SK-N-SH (cell line): ENCODE measurements around a stretch of chr1.

DNA sequence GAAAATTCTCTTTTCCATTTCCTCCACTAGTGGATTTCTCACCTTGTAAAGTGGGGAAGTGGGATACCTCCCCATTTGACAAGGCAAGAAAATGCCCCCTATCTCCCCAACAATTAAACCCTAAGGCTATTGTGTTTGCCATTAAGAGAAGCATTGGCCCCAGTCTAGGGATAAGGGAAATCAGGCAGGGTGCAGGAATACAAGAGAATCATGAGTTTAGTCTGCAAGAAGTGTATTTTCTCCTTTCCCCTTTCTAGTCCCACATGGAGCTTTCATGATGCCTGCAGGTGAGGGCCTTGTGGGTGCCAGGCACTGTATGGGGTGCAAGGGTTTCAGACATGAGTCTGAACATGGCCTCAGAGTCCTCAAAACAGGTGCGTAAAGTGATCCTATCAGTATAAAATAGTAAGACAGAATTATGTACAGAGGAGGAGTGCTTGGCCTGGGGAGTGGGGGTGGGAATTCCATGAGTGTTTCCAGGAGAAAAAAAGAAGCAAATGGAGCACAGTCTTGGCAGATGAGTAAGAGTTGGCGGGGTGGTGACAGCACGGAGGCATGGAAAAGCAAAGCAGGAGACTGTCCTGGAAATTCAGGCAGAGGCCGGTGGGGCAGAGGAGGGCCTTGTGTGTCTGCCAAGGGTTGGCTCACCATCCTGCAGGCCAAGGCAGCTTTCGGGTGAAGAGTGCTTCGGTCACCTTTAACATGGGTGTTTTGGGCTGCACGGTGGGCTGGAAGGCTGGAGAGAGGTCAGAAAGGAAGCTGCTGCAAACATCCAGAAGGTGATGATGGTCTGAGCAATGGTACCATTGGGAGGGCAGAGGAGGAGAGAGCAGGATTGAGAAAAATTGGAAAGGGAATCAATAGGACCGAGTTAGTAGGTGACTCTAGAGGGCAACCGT, 63.3 kb downstream of the OPTC start:
- RRBS, result no CpG with 5 or more reads among the region's 9 CpGs
CAGE:
- cytosol, long polyA plus RNA, result no peak
- long polyA plus RNA, result no peak
- nucleus, long polyA plus RNA, result no peak

DNA sequence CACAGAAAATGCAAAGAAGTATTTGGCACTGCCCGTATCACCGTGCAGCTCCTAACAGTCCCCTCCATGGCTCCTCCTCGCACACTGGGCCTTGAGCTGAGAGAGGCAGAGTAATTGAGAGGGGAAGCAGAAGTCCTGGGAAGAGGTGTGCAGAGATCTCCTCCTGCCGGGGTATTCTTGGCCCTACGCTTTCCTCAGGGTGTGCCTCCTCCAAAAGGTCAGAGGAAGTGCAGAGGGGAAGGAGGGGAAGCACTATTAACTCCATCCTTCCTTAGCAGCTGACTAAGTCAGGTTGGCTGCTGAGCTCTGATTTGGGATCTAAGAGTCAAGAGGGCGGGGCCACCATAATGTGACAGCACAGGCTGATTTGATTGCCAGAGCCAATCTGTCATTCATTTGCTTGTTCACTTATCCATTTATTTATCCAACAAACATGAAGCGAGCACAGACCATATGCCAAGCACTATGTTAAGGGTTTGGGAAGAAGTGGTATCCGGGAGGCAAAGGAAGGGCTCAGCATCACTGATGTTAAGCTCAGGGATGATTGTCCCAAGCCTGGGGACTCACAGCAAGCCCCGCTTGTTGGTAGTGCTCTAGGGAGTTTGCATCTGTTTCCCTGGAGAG, 12.4 kb downstream of the ATP2B4 start:
- RRBS, result no CpG with 5 or more reads among the region's 9 CpGs
CAGE:
- cytosol, long polyA plus RNA, result no peak
- long polyA plus RNA, result no peak
- nucleus, long polyA plus RNA, result no peak

- RRBS, result no CpG with 5 or more reads among the region's 4 CpGs
CAGE:
- cytosol, long polyA plus RNA, result no peak
- long polyA plus RNA, result no peak
- nucleus, long polyA plus RNA, result no peak
Measured at GRCh38 chr1:203649299-203649790, 22.7 kb downstream of the ATP2B4 start.

- RRBS, result no CpG with 5 or more reads among the region's 1 CpG
CAGE:
- cytosol, long polyA plus RNA, result no peak
- long polyA plus RNA, result no peak
- nucleus, long polyA plus RNA, result no peak
Measured at GRCh38 chr1:203699926-203700439, 65.0 kb upstream of the LAX1 start.

- RRBS, result no CpG with 5 or more reads among the region's 13 CpGs
CAGE:
- cytosol, long polyA plus RNA, result no peak
- long polyA plus RNA, result no peak
- nucleus, long polyA plus RNA, result start-site peak on the plus strand at chr1:203739650-203739930, 470 and 620 reads in 2 replicates
Measured at GRCh38 chr1:203738918-203740057, 25.7 kb upstream of the LAX1 start.

DNA sequence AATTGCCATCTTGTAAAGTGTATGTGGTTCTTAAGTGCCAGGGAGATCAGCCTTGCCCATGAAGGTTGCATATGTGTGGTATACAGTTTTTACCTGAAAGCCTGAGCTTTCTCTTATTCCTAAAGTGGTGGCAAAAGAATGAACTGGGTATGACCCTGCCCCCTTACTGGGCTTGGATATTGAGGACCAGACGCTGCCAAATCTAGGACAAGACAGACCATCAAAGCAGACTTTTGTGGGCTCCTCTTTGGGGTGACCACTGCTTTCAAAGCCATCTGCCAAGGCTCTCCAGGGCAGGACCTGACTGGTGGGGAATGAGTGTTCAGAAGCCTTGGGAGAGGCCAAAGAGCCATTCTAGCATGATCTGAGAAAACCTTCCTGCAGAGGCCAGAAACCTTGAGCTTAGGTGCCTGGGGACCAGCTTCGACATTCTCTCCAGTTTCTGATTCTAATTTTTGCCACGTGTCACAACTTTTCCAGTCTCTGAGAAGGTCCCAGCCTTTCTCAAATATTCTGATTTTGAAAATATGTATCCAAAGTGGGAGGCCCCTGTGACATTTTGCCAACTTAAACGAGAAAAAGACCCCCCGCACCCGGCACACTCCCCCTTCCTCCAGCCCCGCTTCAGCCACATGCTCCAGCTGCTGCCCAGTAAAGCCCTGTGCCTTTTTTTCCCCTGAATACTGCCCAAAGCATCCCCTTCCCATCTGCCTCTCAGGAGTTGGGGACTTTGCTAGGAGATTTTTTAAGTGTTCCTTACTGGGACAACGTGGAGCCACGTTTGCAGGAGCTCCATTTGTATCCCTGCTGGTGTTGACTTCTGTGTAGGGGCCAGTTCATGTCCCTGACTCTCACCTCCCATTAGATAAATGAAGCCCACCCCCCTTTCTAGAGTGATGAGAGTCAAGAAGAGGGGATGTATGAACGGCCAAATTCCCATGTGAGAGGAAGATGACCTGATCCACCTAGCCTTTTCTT, 24.0 kb upstream of the LAX1 start:
- RRBS, result no CpG with 5 or more reads among the region's 10 CpGs
CAGE:
- cytosol, long polyA plus RNA, result no peak
- long polyA plus RNA, result no peak
- nucleus, long polyA plus RNA, result no peak

DNA sequence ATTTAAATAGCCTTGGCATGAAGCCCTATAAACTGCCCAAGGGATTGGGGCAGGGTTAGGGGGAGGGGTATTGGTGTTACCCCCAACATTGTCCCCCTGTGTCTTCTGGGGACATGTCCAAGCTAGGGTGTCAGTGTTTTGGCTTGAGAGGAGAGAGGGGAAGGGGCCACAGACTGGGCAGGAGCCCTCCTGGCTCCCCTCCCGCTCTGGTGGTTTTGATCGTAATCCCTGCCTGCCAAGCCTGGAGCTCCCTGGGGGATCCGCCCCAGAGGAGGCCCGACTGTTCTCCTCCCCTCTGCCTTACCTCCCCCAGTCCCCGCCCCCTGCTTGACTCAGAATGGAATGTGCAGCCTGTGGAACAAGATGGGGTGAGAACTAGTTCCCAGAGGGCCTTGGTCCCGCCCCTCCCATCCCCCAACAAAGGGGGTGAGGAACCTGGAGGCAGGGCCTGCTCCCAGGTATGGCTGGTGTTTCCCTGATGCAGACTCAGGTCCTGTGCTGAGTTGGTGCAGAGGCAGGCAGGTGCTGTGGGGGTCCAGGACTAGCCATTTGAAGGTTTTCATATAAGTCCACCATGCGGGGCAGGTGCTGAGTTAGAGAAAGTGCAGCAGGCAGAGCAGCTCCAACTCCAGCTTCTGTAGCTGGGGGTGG, 7.4 kb downstream of the SOX13 start:
- RRBS, result no CpG with 5 or more reads among the region's 7 CpGs
CAGE:
- cytosol, long polyA plus RNA, result no peak
- long polyA plus RNA, result no peak
- nucleus, long polyA plus RNA, result no peak

- RRBS, result no CpG with 5 or more reads among the region's 7 CpGs
CAGE:
- cytosol, long polyA plus RNA, result no peak
- long polyA plus RNA, result no peak
- nucleus, long polyA plus RNA, result no peak
Measured at GRCh38 chr1:204094861-204095190, 21.9 kb downstream of the SOX13 start.

GRCh38 chr1:204103973-204105205, 31.5 kb downstream of the SOX13 start:
- RRBS, result no CpG with 5 or more reads among the region's 19 CpGs
CAGE:
- cytosol, long polyA plus RNA, result no peak
- long polyA plus RNA, result no peak
- nucleus, long polyA plus RNA, result no peak

GRCh38 chr1:204128827-204130066, 22.6 kb downstream of the ETNK2 start:
- RRBS, result 23% methylated on average over 10 of the region's 32 CpGs
CAGE:
- cytosol, long polyA plus RNA, result no peak
- long polyA plus RNA, result no peak
- nucleus, long polyA plus RNA, result no peak

GRCh38 chr1:204142230-204142800, 9.5 kb downstream of the ETNK2 start:
- RRBS, result no CpG with 5 or more reads among the region's 3 CpGs
CAGE:
- cytosol, long polyA plus RNA, result no peak
- long polyA plus RNA, result no peak
- nucleus, long polyA plus RNA, result no peak

DNA sequence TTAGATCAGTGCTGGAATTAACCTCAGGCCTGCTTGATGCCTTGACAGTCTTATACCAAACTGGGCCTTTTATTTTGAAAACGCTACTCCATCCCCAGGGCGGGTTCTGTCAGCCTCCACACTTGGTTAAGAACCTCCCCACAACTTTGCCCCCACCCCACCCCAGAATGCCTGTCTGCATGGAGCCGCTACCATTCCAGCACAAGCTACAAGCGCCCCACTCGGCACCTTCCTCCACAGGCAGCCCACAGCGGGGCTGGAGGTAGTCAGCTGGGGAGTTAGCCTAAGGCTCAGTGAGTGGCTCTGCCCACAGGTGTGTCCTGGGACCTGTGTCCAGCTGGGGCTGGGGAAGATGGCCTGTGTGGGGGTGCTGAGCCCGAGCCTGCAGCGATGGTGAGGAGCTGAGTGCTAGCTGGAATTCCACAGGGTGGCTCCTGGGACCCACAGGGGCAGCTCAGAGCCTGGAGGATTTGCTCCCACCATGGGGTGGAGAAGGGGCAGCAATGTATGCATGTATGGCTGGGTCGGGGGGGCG, 1.1 kb downstream of the ETNK2 start:
- RRBS, result no CpG with 5 or more reads among the region's 10 CpGs
CAGE:
- cytosol, long polyA plus RNA, result no peak
- long polyA plus RNA, result no peak
- nucleus, long polyA plus RNA, result no peak

DNA sequence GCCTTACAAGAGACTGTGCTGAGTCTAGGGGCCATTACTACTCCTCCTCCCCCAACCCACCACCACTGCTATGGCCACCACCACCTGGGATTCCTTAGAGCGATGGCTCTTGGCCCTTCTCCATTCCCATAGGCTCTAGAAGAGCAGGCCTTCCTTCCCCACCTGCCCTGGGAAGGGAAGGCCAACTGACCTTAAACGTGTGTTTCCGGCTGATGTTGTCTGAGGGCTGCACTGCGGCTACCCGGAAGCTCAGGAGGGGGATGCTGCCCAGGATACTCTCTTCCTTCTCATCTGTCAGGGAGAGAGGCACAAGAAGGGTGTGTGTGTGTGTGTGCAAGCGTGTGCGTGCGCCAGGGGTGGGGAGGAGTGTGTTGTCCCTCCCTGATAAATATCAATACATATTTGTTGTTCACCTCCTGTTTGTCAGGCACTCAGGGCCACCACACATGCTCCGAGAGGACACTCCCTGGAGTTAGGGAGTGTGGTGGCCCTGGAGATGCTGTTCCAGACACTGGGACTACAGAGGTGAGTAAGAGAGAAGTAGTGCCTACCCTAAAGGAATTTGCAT, 51.0 kb upstream of the GOLT1A start:
- RRBS, result no CpG with 5 or more reads among the region's 9 CpGs
CAGE:
- cytosol, long polyA plus RNA, result no peak
- long polyA plus RNA, result no peak
- nucleus, long polyA plus RNA, result no peak

DNA sequence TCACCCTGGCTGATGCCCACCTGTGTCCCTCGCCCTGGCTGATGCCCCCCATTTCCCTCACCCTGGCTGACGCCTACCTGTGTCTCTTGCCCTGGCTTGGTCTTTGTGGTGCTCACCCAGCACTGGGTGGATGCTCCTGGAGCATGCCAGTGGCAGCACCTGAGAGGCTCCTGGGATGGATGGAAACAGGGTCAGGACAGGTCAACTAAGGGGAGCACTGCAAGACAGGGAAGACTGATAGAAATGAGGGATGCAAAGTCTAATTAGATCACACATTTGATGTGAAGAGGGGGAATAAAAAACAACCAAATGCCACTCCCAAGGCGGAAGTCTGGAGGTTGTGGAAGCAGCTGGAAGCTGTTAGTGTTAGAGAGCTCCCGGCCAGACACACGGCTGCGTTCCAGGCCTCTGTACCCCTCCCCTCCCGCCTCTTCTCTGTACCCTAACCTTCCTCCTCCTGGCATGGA, 67.2 kb downstream of the PLEKHA6 start:
- RRBS, result no CpG with 5 or more reads among the region's 7 CpGs
CAGE:
- cytosol, long polyA plus RNA, result no peak
- long polyA plus RNA, result no peak
- nucleus, long polyA plus RNA, result no peak

GRCh38 chr1:204296372-204296956, 63.3 kb downstream of the PLEKHA6 start:
- RRBS, result no CpG with 5 or more reads among the region's 7 CpGs
CAGE:
- cytosol, long polyA plus RNA, result no peak
- long polyA plus RNA, result no peak
- nucleus, long polyA plus RNA, result no peak

- RRBS, result 4% methylated on average over 4 of the region's 19 CpGs
CAGE:
- cytosol, long polyA plus RNA, result no peak
- long polyA plus RNA, result no peak
- nucleus, long polyA plus RNA, result no peak
Measured at GRCh38 chr1:204350691-204351326, 8.9 kb downstream of the PLEKHA6 start.

DNA sequence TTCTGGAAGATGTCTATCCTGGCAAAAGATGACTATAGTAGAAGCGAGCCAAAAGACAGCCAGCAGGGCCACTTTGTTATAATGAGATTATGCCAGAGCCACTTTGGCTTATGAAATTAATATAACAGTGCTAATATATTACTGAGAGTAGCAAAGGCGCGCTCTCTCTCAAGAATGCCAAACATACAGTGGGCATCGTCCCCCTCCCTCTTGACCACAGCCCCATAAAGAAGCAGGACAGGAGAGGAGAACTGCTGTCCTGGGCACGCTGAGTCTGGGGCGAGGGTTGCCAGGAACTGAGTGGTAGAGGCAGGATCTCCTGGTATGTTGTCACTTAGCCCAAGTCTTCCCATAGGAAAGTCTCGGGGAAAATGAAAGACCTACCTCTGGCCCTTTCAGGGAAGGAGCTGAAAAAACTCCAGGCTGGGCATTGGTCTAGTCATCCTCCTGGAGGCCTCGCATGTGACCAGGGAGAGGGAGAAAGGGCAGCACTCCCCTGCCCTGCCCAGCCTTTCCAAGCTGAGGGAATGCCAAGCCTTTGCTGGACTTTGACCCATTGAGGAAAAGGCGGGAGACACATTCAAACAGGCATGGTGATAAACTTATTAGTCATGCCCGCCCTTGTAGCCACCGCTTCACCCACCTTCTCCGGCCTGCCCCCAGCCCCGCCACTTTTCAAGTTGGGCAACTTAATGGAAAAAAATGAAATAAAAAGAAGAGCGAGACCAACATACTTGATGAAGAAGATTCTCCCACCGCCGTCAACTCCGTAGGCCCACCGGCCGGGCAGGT, 17.3 kb upstream of the PLEKHA6 start:
- RRBS, result 90% methylated on average over 1 of the region's 19 CpGs
CAGE:
- cytosol, long polyA plus RNA, result no peak
- long polyA plus RNA, result no peak
- nucleus, long polyA plus RNA, result no peak

DNA sequence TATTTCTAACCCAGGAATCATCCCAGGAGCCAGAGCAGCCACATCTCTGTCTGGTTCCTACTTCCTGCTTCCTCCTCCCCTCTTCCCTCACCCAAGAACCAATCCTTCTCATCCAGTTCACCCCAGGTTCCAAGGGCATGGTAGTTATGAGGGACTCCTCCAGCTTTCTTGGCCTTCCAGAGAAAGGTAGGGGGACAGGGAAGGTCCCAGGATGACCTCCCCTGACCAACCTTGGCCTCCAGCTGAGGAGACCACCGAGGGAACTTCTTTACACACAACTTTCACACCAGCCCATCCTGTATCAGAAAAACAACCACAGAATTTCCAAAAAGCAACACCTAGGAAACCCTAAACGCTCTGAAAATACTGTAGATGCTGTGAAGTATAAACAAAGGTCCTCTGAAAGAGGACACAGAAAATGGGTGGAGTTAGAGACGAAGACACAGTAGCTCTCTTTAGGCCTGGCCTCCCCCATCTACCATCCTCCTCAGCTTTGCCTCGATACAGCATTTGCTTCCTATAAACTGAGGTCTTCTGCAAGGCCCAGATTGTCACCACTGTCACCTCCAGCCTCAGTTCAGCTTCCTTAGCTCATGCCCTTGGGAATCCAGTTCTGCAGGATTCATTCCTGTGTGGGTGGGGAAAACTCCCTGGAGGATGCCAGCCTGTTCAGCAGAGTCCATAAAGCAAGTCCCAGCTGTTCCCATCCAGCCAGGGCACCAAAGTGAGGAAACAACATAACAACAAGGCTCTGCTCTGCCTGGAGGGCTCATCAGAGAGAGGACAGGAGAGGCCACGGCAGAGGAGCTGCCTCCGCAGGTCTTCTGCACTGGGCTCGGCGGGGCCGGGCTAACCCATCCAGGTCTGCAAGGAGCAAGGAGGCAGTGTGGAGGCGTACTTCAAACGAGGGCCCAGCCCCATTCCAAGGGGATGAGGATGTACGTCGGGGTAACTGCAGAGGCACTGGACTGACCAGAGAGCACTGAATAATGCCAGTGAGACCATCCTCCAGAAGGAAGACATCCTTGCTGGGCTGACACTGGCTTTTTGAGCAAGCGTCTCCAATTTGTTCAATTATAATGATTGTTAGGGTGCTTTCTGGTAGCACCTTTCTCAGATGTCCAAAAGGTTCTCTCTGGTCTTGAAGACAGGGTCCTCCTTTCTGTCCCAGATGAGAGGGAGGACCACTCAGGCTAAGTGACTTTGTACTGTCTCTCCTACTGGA, 15.0 kb downstream of the PIK3C2B start:
- RRBS, result no CpG with 5 or more reads among the region's 14 CpGs
CAGE:
- cytosol, long polyA plus RNA, result no peak
- long polyA plus RNA, result no peak
- nucleus, long polyA plus RNA, result no peak

DNA sequence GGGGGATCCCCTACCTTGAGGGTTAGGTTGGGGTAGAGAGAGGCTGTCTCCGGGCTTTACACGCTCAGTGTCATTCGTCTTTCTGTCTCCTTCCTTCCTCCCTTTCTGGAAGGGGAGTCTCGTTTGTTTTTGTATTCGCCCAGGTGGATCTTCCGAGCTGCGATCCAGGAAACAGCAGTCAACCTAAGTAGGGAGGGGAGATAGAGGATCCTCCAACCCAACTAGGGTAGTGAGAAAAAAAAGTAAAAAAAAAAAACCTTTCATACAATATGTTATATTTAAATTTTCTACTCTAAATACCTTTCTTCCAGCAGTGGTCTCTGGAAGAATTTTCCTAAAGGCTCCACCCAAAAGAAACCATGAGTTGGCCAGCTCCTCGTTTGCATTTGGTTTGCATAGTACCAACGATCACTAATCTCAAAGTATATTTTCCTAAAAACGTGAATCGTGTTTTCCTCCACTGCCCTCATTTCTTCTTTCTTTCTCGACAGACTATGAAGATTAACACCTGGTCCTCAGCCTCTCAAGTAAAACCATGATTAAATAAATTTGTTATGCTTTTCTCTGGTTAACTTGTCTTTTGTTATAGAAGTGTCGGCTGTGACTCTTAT, 661 bp upstream of the PIK3C2B start:
- RRBS, result no CpG with 5 or more reads among the region's 13 CpGs
CAGE:
- cytosol, long polyA plus RNA, result no peak
- long polyA plus RNA, result no peak
- nucleus, long polyA plus RNA, result no peak

- RRBS, result no CpG with 5 or more reads among the region's 4 CpGs
CAGE:
- cytosol, long polyA plus RNA, result no peak
- long polyA plus RNA, result no peak
- nucleus, long polyA plus RNA, result no peak
Measured at GRCh38 chr1:204521101-204521693, 5.0 kb downstream of the MDM4 start.